Right common carotid artery plus branches (tissue), 1 donor: ENCODE measurements around a stretch of chr3.

- PRO-cap, result no peak
These were observed 65.0 kb upstream of the DAZL start for GRCh38 chr3:16670250-16670541.

GRCh38 chr3:17239275-17239474 lies 354.4 kb downstream of the PLCL2 start:
- PRO-cap, result no peak

GRCh38 chr3:17493192-17494049 lies 249.0 kb downstream of the TBC1D5 start:
- PRO-cap, result no peak

- PRO-cap, result no peak
These were observed 28.3 kb downstream of the SATB1 start for GRCh38 chr3:18396894-18397185.

GRCh38 chr3:18442915-18443281 lies 17.8 kb upstream of the SATB1 start:
- PRO-cap, result no peak

- PRO-cap, result unidirectional peak, plus-strand start at chr3:18444062
These were observed 18.5 kb upstream of the SATB1 start for GRCh38 chr3:18443351-18444424.

DNA sequence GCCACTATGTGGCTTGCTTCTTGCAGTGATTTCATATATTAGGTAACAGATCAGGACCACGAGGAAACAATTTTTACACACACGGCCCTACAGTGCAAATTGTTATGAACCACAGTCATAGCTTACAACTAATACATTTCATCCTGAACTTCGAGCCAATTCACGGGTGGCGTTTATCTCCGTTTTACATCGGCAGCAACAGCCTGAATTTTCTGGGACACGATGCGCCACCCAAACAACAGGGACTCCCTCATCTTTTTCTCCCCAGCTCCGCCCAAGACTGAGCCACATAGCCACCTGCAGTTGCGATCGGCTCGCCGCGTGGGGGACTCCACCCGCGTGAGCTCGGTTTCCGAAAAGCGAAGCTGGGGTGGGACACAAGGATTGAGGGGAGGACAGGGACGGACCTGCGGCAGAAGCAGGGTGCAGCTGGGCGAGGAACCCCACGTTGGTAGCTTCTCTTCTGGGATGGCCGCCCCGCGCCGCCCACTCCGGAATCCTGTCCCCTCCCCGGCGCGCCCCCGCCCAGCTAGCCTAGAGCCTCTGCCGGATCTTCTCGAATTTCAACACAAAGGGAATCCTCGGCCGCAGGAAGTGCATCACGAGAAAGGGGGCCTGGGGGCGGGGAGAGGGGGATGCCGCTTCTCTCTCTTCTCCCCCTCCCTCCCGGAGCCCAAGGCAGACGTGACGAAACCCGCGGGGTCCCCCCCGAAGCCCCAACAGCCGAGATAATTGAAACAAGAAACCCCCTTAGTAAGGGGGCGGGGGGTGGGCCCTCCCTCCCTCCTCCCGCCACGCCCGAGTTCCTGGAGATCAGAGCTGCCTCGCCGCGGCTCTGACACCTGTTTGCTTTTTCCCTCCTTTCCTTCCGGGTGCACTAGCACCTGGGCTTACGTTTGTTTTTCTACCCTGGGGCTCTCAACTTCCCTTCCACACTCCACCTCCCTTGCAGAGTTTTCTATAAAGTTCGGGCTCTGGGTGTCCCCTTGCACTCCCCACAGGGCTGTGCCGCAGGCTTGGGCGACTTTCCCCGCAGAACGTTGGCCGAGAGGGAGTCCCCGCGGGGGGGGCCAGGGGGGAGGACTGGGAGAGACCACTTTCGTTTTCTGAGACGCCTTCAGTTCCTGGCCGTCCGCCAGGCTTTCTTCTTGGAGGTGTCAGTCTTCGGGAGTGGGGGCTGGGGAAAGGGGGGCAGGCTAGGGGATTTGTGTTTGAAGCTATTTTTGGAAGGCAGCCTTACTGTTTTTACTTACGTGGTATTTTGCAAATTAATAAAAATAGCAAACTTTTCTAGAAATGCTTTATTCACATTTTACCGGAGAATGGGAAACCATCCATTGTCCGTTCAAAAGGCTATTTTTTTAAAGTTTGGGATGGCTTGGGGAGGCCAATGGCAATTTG lies 1.4 kb upstream of the KCNH8 start:
- PRO-cap, result unidirectional peak, plus-strand start at position 380 of the sequence; bidirectional peak, plus-strand start at position 681 of the sequence, minus-strand start at position 501 of the sequence

DNA sequence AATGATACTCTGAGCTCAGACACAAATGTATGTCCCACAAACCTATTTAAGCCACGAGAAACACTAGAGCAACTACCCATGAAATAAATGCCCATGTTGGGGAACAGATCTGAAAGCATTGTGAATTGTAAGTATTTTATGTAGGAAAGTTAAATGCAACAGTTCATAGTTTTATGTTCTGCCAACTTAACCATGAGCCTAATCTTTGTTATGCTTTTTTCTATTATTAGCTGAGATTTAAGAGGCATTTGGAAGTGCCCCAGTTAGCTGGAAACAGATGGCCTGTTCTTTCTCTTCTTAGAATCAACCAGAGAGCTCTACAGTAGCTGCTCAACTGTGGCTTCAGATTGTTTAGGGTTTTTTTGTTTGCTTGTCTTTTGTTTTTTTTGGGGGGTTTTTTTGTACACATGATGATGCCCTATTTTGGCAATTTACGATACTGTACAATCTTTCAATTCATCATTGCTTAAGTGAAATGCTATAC lies 284.4 kb downstream of the KCNH8 start:
- PRO-cap, result no peak

DNA sequence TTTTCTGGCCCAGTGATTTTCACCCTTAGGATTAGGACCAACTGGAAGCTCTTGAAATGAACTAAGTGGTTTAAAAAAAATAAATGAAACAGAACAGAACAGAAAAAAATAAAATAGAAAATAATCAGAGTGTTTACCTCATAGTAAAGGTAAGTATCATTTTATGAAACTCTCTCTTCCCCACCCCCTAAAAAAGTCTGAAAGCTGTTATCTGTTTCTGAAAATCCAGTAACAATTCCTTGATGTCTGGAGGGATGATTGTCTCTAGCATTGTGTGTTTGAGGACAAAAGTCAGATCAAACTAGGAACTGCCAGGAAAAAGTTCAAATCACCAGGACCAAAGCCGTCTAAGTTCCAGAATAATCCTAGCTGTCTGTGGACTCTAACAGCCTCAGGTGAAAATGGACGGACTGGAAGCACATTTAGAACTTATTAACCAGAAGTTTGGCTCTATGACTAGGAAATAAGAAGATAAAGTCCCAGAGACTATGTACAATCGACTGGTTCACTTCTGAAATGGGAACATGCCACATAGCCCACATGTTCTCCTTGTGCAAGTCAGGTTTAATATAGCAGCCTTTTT lies 50.5 kb upstream of the SGO1 start:
- PRO-cap, result no peak

DNA sequence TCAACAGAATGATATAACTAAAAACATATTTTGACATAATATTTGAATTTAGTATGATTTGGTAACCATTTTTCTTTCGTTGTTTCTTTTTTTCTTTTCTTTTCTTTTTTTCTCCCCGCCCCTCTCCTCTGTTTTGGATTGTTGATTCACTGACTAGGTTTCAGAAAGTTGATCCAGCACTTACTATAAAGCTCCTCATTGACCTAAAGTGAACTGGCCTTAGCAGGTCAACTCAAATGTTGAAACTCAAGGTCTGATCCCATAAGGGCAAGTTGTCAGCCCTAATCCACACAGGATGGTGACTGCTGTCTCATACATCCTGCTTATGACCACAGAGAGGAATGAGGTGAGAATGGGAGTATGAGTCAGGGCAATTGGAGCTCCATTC lies 78.9 kb downstream of the ZNF385D start:
- PRO-cap, result no peak

GRCh38 chr3:22121017-22121590 lies 370.1 kb upstream of the ZNF385D start:
- PRO-cap, result no peak

DNA sequence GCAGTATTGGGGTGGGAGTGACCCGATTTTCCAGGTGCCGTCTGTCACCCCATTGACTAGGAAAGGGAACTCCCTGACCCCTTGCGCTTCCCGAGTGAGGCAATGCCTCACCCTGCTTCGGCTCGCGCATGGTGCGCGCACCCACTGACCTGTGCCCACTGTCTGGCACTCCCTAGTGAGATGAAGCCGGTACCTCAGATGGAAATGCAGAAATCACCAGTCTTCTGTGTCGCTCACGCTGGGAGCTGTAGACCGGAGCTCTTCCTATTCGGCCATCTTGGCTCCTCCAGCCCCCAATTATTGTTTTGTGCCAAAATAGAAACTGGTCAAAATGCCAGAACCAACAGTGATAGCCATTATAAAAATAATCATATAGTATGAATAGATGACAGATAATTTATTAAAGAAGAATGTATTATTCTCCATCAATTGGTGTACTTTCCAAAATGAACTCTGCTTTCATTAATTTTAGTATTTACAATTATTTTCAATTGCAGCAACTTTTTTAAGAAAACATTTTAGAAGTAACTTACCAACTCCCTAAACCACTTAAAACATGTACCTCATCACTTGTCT lies 459.6 kb upstream of the UBE2E2 start:
- PRO-cap, result no peak

DNA sequence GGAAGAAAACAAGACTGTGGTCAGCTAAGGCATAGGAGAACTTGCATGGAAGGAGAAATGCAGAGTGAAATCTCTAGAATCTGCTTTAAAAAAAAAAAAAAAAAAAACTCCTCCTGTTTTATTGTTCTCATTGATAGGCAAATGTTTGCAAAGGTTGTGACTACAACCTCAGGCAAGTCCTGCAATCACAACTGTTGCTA lies 211.7 kb upstream of the UBE2E2 start:
- PRO-cap, result no peak

DNA sequence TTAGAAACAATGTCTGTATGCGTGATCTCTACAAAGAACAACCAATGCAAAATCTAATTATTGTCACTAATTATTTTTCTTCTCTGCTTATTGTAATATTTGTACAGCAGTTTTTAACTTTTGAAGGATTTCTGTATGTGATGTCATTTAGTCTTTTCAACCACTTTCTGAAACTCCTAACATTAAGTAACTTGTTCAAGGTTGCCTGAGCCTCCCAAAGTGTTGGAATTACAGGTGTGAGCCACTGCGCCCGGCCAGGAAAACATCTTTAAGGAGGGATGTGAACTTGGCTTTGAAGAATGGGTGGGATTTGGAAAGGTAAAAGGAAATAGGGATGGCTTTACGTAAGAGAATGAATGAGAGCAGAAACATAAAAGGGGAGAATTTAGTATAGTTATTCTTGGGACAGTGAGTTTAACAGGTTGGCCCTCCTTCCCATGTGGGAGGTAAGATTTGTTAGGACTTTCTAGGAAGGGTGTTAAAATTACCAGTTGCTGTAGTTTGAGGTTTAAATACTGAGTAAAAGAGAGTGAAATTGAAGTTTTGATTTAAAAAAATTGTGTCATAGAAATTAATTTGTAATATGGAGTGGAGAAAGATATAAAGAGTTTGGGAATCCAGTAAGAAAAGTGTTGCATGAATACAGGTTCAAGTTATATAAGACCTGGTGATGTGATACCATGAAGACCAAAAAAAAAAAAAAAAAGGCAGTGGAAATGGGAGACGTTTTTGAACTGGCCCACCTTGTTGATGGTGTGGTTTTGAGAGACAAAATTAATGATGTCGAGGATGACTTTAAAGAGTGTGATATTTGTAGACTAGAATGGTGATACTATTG lies 23.4 kb downstream of the UBE2E2 start:
- PRO-cap, result no peak

DNA sequence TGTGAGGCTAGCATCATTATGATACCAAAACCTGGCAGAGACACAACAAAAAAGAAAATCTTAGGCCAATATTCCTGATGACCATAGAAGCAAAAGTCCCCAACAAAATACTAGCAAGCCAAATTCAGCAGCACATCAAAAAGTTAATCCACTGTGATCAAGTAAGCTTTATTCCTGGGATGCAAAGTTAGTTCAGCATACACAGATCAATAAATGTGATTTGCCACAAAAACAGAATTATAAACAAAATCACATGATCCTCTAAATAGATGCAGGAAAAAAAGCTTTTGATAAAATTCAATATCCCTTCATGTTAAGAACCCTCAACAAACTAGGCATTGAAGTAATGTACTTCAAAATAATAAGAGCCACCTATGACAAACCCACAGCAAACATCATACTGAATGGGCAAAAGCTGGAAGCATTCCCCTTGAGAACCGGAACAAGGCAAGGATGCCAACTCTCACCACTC lies 161.7 kb downstream of the UBE2E2 start:
- PRO-cap, result no peak

DNA sequence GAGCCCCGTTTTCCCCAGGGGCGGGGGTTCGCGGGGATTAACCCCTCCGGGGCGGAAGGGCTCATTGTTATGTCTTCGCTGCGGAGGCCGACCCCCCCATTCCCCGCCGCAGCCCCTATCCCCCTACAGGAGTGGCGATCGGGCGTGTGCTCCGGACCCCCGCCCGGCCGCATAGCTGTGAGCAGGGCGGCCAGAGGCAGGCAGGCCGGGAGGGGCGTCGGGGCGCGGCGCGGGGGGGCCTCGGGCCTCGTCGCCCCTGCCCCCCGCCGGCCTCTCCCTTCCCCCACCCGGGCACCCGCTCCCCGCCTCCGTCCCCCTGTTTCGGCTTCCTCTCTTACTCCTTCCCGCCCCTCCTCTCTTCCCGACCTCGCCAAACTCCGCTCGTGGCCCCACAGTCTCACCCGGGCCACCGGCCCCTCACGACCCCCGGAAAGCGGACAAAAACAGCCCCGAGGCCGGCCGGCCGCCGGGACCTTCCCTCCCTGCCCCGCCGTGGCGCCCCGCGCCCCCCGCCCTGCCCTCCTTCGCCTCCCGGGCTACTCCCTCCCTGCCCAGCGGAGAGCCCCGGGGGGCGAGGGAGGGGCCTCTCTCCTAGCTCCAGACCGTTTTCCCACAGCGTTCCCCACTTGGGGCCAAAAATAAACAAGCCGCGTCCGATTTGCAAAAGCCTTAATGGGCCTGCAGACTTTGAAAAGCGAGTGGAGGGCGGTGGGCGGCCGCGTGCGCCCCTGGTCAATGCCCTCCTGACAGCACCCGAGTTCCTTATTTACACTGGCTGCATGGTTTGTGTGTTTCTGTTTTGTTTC lies 866 bp downstream of the UBE2E1 start:
- PRO-cap, result no peak

DNA sequence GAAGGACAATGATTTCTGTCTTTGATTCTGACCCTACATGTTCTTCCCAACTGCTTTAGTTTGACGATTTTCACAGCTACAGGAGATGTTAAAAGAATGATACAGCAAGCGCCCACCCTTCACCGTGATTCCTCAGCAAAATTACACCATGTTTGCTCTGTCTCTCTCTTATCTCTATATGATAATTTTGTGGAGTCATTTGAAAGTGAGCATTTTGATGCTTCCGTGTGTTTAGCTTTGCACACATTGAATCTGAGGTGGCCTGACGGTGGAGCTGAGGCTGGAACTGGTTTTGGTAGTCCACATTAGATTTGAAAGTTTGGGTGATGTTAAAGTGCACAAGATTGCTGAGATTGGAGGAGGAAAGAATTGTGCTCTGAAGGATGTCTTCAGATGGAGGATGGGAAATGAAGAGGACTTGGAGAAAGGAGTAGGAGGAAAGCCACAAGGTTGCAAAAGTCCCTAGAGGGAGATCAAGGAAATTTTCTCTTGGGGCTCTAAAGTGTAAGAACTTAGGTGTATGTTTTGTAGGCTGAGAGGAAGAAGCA lies 12.7 kb downstream of the UBE2E1 start:
- PRO-cap, result no peak

GRCh38 chr3:23846235-23847207 lies 40.8 kb downstream of the UBE2E1 start:
- PRO-cap, result no peak

GRCh38 chr3:23920673-23921619 lies 4.0 kb downstream of the RPL15 start:
- PRO-cap, result no peak

DNA sequence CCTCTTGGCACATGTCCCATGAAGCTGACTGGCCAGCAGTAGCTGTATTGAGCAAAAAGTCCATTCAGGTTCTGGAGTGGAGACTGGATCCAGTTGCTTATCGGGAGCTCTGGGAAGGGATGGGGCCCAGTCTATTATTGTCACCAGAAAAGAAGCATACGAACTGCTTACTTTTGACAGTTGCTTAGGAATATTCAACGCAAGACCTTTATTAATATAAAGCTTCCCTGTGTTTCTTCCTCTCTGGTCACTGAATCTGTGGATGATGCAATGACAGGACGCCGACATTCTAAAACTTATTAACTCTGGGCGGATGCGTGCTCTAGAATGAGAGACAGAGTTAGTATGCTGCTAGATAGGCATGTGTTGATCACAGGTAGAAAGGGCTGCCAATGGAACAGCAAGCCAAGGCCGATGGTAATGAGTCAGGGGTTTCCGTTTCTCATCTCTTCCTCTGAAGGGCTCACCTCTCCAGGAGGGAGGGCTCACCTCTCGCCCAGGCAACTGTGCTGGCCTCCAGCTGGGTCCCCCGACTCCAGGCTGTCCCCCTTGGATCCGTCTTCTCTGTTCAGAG lies 155.9 kb downstream of the NR1D2 start:
- PRO-cap, result no peak